M059J (cell line): ENCODE measurements around a stretch of chr19.

DNA sequence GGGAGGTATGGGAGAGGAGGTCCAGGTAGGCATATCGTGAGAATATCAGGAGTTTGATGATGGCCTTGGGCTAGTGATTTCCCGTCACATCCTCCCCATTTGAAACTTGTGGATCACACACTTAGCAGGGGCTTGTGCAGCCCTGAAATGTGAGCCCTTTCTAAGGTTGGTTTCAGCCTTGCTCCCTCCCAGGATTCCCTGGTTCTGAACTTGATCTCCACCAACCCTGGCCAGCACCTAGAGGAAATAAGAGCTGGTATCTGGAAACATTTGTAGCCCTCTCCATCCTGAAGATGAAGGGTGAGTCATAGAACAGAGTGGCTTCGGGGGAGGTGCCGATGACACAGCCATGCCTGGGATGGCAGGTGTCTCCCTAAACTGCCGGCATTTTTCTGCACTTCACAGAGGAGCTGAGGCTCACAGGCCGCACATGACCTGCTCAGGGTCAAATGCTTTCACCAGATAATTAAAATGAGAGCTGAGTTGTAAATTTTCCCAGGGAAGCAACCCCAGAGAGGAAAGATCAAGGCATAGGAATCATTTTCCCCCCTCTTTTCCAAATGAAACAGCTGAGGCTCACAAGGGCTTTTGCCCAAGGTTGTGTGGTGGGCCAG, 1.4 kb upstream of the SLC25A42 start:
- RAMPAGE, long total RNA = no peak

GRCh38 chr19:19099246-19099799, 35.5 kb downstream of the SLC25A42 start:
- RAMPAGE, long total RNA = no peak

DNA sequence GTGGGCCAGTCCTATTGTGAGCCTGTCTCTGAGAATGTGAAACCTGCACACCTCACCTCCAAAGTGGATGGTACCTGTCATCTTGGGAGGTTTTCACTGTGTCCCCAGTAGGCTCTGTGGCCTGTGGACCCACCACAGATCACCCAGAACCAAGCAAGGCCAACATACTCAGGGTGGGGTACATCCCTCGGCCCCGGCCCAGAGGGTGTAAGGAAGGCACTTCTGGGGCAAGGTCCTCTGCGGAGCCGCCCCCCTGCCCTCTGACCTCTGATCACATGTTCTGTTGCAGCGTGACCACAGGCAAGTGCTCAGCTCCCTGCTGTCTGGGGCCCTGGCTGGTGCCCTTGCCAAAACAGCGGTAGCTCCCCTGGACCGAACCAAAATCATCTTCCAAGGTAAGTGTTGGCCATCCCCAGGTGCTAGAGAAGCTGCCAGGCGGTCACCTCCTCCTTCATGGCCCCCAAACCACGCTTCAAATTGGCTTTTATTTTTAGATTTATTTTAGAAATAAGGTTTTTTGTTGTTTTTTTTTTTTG, 36.7 kb downstream of the TMEM161A start:
- RAMPAGE, long total RNA = no peak

- RAMPAGE, long total RNA = no peak
These were observed 2.0 kb upstream of the MEF2B start for GRCh38 chr19:19171906-19172568.

DNA sequence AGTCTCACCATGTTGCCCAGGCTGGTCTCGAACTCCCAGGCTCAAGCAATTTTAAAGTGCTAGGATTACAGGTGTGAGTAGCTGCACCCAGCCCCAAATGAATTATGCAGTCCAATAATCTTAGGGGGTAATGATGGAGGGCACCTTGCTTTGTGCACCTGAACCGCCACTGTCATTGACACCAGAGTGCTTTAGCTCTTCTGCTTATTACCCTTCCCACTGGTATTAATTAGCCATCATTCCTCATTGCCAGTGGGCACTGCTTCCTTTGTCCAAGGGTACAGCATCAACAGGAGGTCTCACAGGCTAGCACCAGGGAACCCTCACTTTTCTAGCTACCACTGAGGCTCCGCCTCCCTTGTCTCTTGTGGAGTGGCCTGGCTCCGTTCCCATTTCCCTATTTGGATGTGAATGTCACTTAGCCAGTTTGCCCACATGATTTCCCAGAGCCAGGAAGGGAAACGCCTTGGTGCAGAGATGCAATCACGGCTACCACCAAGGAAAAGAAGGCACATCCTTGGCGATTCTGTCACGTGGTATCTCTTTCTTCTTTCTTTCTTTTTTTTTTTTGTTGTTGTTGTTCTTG, 27.8 kb upstream of the GATAD2A start:
- RAMPAGE, long total RNA = no peak

DNA sequence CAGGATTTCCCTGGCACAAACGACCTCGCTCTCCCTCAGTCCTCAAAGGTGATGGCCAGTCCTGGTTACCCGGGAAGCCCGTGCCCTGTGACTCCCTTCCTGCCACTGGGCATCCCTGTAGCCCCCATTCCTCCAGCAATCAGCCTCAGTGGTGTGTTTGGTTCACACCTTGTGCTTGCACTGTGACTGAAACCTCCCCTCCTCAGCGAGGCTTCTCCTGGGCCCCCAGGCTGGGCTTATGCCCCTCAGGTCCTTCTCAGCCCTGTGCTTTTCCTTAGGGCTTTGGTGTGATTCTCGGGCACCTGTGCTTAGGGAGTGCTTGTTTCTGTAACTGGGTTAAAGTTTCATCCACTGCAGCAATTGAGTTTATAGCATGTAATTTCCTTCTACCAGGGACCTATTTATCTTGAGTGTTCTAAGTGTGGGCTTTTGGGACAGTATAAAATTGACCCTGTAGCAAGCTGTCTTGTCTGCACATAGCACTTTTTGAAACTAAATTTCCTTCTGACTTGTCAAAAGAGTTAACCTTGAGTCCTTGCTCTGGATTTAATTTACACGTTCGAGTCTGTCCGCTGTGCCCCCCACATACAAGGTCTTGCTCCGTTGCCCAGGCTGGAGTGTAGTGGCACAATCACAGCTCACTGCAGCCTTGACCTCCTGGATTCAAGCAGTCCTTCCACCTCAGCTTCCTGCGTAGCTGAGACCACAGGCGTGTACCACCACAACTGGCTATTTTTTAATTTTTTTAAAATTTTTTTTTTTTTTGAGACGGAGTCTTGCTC, 47.6 kb downstream of the GATAD2A start:
- RAMPAGE, long total RNA = no peak

DNA sequence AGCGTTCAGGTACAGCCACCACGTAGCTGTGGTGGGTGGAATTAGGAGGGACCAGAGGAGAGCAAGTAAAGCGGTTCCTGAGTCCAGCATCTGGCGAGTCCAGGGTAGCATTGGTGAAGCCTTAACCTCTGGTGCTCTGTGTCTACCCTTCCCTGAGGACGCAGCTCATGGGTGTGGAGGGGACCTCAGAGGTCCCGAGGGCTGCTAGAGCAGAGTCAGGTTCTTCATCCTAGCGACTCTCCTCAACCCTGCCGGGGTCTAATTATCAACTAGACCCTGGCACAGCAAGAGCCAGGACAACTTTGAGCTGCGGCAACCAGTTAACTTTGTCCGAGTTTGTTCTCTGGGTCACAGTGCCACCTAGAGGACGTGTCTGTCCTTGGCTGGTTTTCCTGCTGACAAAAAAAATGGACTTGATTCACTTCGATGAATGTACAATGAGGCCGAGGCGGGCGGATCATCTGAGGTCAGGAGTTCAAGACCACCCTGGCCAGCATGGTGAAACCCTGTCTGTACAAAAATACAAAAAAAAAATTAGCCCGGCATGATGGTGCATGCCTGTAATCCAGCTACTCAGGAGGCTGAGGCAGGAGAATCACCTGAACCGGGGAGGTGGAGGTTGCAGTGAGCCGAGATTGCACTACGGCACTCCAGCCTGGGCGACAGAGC, 25.0 kb downstream of the TSSK6 start:
- RAMPAGE, long total RNA = no peak

- RAMPAGE, long total RNA = no peak
These were observed 21.4 kb downstream of the TSSK6 start for GRCh38 chr19:19493779-19494491.

DNA sequence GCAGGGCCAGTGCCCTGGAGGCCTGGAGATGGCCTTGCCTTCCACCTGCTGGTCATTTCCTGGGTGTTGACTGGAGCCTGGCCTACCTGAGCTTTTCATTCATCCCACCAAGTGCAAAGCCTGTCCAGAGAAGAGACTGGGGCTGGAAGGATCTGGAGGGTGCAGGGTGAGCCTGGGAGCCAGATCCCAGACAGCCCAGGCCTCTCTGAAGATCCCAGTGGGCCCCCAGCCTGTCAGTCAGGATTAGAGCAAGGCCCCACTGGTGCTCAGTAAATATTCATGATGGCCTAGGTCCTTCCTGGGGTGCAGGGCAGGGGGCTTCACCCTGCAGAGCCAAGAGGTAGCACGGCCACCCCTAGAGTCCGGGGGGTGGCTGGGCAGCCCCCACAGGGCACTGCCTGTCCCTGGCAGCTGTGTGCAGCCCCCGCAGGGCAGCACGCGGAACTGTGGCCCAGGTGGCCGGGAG, 3.3 kb upstream of the YJEFN3 start:
- RAMPAGE, long total RNA = no peak

- RAMPAGE, long total RNA = no peak
These were observed 4.2 kb upstream of the CILP2 start for GRCh38 chr19:19533737-19534486.

DNA sequence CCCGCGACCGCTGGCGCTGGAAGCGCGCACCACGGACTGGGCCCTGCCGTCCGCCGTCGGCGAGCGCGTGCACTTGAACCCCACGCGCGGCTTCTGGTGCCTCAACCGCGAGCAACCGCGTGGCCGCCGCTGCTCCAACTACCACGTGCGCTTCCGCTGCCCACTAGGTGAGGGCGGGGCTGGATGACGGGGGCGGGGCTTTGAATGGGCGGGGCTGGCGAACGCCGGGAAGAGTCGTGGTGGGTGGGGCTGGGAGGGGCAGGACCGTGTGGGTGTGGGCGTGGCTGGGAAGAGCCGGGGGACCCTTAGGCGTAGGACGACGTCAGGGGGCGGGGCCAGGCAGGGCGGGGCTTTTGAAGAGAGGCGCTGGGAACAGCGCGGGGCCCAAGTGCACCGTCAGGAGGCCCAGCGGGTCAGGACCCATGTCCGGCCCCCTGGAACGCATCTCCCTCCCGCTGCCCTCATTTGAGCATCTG, 2.3 kb downstream of the CILP2 start:
- RAMPAGE, long total RNA = no peak

DNA sequence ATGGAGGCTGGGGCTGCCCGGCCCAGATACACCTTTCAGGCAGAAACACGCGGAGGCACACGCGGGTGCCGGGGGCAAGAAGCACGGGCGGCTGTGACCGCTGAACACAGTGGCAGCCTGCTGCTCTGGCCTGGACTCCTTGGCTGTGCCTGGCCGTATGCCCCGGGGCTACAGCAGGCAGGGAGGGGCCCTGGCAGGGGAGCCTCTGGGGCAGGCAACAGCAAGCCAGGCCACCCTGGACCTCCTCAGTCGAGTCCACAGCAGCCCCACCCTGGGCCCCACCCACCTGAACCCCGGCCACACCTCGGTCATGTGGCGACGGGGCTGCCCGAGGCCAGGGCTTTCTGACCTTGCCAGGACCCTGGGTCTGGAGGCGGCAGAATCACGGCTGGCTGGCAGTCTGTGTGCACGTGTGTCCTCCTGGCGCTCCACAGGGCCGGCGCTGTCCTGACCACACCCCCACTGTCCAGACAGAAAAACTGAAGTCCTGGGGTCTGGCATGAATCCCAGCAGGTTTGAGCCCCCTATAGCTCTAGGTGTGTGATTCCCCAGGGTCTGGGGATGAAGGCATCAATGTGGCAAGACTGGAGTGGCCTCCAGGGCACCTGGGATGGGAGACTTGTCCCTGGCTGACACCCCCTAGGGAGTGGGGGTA, 8.8 kb downstream of the CILP2 start:
- RAMPAGE, long total RNA = no peak

GRCh38 chr19:19653631-19654337, 9.7 kb downstream of the ATP13A1 start:
- RAMPAGE, long total RNA = no peak

GRCh38 chr19:20151708-20152190, 15.3 kb upstream of the ZNF486 start:
- RAMPAGE, long total RNA = no peak

- RAMPAGE, long total RNA = no peak
These were observed 12.4 kb upstream of the ZNF486 start for GRCh38 chr19:20154489-20155199.

DNA sequence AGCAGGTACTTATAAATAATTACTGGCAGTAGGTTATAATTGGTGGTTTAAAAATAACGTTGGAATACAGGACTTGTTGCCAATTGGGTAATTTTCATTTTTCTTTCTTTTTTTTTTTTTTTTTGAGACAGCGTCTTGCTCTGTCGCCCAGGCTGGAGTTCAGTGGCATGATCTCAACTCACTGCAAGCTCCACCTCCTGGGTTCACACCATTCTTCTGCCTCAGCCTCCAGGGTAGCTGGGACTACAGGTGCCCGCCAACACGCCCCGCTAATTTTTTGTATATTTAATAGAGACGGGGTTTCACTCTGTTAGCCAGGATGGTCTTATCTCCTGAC, 93.7 kb downstream of the ZNF486 start:
- RAMPAGE, long total RNA = no peak

DNA sequence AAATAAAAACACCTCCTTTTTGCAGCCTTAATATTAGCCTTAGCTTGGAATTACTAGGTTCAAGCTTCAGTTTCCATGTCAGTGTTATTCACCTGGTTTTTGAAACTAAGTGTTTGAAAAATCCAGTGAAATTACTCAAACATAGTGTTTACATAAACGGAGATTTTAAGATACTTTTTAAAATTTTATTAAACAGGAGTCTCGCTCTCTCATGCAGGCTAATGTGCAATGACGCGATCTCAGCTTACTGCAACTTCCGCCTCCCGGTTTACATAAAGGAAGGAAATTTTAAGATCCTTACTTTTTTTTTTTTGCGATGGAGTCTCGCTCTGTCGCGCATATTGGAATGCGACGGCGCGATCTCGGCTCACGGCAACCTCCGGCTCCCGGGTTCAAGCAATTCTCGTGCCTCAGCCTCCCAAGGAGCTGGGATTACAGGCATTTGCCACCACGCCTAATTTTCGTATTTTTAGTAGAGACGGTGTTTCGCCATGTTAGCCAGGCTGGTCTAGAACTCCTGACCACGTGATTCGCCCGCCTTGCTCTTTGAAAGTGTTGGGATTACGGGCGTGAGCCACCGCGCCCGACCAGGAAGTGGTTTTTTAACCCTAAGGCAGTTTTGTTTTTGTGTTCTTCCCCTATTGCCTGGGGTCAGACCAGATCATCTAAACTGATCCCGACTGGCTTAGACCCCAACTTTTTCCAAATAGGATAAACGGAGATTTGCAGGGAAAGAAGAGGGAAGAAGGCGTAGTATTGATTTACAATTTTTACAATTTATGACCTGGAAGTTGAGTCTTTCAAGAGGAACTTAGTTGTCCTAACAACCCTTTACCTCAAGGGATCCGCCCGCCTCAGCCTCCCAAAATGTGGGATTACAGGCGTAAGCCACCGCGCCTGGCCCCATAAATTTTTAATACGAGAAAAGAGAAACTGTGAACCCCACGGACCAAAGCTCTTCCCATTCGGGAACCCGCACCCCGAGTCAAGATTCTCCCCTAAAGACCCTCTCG, 142.1 kb downstream of the ZNF737 start:
- RAMPAGE, long total RNA = no peak

DNA sequence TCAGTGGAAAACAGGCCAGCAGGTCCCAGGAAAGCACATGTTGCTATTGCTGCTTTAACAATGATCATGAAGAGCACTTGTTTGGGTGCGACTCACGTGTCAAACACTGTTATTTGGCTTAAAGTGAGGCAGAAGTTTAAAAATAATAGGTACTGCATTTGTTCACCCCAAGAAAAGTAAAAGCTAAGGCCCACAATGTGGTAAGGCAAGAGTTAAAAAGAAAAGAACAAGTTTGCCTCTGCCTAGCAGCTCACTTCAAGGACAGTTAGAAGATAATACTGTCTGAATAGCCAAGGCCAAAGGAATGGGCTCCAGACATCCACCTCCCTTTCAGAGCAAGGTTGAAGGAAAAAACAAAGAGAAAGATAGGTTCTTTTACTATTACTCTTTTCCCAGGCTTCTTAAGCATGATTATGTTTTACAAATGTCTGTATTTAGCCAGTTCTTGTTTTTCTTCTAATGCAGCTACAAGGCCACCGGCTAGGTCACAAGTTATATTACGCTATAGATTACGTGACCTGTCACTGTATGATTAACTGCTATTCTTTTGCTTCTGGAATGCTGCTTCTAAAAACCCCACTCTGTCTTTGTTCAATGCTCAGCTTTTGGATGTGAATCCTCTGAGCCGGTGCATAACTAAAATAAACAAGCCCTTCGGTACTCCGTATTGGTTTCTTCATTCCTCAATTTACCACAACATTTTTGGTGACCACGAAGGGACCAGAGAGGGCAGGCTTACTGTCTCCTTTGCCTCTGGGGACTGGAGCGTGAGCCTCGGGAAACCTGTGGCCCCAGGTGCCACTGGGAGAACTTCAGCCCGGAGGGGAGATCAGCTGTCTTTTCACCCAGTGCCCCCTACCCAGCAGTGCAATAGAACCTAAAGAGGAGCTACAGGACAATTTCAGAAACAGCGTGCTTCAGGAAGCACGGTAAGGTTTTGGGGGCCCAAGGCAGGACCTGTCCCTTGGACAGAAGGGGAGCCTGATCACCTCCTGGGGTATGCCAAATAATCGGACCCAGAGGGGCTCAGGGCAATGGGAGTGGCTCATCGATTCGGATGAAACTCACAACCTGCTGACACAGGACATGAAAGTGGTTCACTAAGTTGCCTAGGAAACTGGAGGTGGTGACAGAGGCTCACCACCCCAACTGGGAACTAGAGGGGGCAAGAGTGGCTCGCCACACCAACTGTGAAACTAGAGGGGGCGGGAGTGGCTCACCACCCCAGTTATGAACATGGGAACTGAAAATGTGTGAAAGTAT, 45.8 kb upstream of the ZNF737 start:
- RAMPAGE, long total RNA = no peak

DNA sequence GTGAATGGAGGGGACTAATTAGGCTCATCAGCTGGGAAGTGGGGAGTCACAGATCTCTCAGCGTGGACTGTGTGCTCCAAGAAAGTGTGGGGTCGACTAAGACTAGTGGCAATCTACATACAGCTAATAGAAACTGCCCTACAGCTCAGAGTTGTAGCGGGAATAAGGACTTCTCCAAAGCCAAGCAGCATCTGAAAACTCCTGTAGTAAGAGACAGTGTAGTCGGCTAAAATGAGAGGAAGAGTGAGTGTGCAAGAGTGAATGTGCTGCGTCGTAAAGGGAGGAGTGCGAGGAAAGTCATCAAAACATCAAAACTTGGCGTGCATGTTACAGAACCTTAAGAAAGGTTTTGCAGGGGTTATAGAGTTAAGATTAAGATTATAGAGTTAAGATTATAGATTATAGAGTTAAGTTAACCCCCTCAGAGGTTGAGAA, 46.6 kb upstream of the ZNF737 start:
- RAMPAGE, long total RNA = no peak

- RAMPAGE, long total RNA = no peak
These were observed 55.8 kb downstream of the ZNF431 start for GRCh38 chr19:21197562-21198023.